Peritoneum (tissue), 1 donor: ENCODE measurements around a stretch of chr13.

DNA sequence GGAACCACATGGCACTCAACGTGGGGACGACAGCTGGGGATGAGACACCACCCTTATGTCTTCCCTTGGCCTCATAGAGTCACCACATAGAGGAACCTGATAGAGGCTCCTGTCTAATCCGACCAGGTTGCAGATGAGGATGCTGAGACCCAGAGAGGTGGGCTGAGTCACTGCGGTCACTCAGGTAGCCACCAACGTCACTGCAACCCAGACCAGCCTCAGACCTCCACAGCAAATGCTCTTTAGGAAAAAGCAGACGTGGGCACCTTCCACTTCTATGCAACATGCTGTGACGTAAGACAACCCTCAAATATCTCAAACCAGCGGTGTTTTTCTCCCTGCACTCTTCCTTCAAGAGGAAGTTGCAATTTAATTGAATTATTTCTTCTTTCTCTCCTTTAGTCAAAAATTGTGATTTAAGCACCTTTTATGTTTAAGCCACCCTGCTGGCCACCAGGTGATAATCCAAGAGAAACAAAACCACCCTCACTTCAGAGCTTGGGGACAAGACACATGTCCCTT lies 79.0 kb upstream of the TM9SF2 start:
- PRO-cap, result no peak

GRCh38 chr13:99546744-99547203 lies 45.5 kb downstream of the TM9SF2 start:
- PRO-cap, result no peak

- PRO-cap, result no peak
Measured at GRCh38 chr13:99578380-99578997, 28.0 kb upstream of the CLYBL start.

- PRO-cap, result no peak
Measured at GRCh38 chr13:99925990-99927138, 45.2 kb downstream of the ZIC5 start.

GRCh38 chr13:99978744-99979427 lies 2.7 kb upstream of the ZIC2 start:
- PRO-cap, result no peak

DNA sequence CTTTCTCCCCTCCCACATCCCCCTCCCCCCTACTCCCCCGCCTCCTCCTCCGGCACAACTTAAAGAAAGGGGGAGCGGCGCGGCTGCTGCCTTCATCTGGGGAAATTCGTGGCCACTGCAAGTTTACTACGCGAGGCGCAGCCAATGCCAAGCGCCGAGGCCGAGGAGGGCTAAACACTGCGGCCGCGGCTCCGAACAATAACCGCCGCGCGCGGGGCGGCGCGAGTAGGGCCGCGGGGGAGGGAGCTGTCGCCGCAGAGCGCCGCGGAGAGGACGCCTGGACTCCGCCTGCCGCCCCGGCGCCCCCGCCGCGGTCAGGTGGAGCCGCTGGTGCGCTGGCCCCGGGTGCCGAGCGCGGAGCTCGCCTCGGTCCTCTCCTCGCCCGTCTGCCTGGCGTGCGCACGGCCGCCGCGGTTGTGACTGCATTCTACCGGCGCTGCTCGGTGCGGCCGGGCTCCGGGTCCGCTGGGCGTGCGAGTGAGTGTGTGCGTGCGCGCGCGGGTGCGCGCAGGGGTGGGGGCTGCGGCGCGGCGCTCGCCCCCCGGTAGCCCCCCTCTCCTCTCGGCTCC lies 388 bp upstream of the ZIC2 start:
- PRO-cap, result no peak

DNA sequence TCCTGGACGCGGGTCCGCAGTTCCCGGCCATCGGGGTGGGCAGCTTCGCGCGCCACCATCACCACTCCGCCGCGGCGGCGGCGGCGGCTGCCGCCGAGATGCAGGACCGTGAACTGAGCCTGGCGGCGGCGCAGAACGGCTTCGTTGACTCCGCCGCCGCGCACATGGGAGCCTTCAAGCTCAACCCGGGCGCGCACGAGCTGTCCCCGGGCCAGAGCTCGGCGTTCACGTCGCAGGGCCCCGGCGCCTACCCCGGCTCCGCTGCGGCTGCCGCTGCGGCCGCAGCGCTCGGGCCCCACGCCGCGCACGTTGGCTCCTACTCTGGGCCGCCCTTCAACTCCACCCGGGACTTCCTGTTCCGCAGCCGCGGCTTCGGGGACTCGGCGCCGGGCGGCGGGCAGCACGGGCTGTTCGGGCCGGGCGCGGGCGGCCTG lies 502 bp downstream of the ZIC2 start:
- PRO-cap, result no peak

- PRO-cap, result no peak
Measured at GRCh38 chr13:99982732-99983080, 1.1 kb downstream of the ZIC2 start.

DNA sequence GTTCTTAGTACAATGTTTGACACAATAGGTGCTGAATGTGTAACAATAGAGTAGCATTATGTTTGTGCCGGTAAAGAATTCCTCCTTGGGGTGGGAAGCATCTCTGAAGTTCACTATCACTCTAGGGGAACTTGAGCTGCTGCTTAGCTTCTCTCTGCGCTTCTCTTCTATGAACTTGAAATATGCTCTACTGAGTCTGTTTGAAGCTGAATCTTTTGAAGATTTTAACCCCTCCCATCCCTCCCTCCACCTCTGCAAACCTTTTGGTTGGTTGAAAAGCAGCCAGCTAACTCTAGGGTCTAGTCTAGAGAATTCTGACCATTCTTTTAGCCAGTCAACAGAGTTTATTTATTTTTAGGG lies 2.5 kb downstream of the PCCA start:
- PRO-cap, result no peak

GRCh38 chr13:100673150-100673753 lies 1.3 kb downstream of the TMTC4 start:
- PRO-cap, result no peak

GRCh38 chr13:101626780-101627675 lies 174.6 kb downstream of the ITGBL1 start:
- PRO-cap, result no peak

GRCh38 chr13:101706530-101707298 lies 210.0 kb downstream of the FGF14 start:
- PRO-cap, result no peak

DNA sequence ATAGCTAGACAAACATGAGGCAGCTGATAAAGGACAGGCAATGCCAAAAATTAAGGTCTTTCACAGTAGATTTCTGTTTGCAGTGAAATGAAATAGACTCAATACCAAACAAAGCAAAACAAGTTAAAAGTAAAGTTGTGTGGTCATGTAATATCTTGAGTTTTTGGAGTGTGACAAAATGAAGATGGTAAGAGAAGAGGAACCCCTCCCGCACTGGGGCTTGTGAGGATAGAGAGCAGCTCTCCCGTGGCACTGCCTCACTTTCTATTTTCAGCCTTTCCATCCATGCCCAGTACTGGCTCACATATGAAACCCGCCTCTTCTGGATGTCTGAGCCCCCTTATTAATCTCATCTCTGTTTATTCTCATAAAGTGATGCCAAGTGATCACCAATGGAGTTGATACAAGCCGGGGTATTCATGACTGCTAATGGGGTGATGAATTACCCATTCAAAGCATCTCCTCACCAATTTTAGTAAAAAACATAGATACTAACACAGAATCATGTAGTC lies 95.8 kb upstream of the FGF14 start:
- PRO-cap, result no peak

DNA sequence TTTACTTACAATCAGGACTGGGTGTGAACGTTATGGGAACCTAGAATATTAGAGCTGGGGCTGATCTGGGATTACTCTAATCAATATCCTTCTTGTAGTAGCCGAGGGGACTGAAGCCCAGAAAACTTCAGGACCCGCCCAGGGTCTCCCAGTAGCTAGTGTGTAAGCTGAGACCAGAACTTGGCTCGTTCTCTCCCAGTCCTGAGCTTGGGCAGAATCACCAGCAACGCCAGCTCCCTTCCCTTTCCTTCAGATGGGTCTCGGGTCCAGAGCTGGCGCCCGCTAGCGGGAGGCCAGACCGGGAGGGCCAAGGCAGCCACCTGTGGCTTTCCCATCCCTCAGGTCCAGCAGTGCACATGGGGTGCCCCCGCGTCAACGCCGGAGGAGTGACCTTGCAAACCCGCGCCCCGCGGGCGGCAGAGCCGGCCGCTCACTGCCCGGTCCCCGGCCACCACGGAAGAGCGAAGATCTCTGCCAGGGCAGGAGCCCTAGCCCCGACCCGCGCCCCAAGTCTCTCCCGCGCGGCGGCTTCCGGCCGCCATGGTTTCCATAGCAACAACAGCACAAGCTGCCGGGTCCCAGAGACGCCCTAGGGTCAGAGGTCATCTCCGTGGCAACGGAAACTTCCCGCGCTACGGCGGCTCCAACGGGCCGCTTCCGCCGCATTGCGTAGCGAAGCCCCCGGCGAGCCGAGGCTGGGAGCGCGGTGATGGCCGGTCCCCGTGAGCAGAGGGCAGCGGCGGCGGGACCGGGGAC lies 202.6 kb upstream of the TPP2 start:
- PRO-cap, result bidirectional peak, plus-strand start at position 675 of the sequence, minus-strand start at position 542 of the sequence

GRCh38 chr13:102399620-102400515 lies 196.9 kb upstream of the TPP2 start:
- PRO-cap, result no peak

DNA sequence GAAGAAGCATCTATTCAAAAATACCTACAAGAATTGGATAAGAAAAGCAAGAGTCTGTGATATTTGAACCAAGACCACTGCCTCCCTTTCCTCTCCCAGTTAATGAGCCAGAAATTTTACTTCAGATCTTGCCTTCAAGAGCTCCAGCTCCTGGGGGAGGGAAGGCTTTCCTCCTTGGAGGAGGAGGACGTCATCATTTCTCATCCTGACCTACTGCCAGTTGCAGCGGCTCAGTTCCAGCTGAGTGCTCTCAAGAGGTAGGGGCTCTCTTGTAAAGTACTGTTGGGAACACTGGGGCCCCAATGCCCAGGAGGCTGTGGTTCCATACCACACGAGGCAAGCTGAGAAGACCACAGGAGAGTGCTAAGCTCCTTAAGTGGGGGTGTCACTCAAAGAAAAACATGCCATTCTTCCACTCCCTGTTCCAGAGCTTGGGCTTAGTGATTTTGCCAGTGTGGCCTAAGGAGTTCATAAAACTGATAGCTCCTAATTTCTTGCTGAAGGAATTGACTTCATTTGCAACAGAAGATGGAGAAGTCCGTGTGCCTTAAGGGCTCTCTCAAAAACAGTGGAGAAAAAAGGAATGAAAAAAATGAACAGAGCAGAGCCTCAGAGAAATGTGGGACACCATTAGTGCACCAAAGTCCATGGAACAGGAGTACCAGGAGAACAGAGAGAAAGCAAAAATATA lies 36.1 kb downstream of the METTL21C start:
- PRO-cap, result no peak

GRCh38 chr13:102798223-102798641 lies 544 bp downstream of the POGLUT2 start:
- PRO-cap, result no peak

DNA sequence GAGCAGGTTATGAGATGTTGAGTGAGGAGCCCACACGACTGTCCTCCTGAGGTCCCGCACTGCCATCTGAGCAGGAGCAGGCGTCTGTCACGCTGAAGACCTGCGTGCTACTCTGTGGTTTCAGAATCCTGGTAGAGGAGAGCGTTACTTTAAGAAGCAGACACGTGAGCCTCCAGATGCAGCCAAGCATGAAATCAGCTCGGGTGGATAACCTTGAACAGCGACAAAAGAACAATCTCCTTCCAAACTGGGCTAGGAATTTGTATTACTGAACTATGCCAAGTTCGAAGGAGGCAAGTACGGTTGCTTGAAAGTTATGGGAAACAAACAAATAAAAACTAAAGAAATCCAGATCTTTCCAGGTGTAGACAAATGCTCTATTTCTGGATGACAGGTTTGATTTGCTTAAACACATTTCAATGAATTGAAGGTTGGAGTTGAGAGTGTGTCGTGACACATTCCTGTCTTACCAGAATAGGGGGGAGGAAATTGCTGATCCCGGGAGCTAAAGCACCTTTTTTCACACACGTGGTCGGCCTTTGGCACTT lies 945.4 kb upstream of the SLC10A2 start:
- PRO-cap, result no peak

- PRO-cap, result no peak
Measured at GRCh38 chr13:104015069-104015561, 948.9 kb upstream of the SLC10A2 start.

DNA sequence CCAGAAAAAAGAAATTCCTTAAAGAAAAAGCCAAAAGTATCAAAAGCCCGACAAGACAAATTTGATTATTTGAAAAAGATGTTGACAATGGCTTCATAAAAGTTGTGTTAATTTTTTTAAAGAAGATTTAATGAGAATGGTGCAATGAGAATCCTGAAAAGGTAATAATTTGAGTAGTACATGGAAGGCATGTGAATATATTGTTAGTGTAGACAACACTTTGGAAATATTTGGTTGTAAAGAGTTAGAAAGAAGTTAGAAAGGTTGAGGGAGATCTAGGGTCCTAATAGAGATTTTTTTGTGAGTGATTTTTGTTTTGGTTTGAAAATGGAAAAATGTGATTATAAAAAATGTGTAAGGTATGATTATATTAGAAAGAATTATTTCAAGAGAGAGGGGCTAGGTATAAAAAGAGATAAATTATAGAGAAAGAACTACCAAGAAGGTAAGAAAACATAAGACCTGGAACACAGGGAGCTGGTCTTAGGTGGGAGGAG lies 643.3 kb upstream of the DAOA start:
- PRO-cap, result no peak